Measurements from ENCODE around the genes C1QA and EPHB2.

- PRO-cap = no peak
- RAMPAGE, long total RNA, 2 experiments = no peak in any of the 2 experiments
Measured at GRCh38 chr1:21831121-21831615, 19.1 kb downstream of the LDLRAD2 start.

GRCh38 chr1:21889902-21890311 is 47.2 kb downstream of the HSPG2 start:
- PRO-cap = no peak
- RAMPAGE, long total RNA, 2 experiments = no peak in any of the 2 experiments

DNA sequence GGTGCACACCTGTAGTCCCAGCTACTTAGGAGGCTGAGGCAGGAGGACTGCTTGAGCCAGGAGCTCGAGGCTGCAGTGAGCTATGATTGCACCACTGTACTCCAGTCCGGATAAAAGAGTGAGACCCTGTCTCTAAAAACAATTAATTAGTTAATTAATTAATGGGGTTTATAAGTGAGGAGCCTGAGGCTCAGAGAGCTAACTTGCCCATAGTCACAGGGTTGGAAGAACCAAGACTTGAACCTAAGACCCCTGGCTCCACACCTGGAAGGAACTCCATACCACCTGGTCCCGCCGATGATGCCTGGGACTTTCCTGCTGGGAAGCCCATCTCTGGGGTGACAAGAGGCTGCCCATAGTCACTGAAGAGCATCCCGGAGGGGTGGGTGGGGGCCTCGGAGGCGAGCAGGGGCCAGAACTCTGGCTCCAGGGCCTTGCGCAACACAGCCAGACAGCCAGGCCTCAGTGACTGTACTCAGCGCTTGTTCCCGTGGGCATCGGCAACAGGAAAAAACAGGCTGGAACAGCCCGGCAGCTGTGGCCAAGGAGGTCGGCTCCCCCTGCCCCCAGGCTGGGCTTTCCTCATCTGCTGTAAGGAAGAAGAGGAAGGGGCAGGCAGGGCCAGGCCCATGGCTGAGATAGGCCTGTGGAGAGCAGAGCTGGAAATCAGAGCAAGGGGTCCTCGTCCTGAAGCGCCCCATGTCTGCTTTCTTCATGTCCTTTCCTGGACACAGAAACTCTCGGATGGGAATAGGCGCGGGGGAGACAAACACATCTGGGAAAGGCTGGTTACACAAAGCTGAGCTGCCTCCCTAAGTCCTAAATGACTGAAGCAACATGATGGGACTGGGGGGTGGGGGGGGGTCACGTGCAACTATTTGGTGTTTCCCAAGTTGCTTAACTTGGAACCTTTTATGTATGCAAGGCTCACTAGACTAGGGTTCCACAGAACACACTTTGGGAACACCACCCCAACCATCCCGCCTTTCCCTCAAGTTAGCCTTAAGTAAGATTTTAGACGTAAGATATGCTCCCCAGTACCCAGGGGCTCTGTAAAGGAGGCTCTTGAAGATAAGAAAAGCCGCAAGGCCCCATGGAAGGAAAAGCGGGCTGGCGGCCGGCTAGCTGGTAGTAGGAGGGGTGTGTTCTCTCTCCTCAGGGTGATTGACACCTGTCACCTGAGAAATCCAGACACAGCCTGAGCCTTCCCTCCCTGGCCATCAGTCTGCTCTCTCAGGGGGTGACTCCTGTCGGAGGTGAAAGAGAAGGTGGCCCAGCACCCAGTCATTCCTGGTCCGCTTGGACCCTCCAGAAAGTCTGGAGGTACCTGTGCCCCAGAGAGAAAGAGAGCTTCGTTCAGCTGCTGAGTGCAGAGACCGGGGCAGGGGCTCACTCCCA is 30.7 kb downstream of the HSPG2 start:
- PRO-cap = no peak
- RAMPAGE, long total RNA, 2 experiments = no peak in any of the 2 experiments

GRCh38 chr1:21926586-21926813 is 10.6 kb downstream of the HSPG2 start:
- PRO-cap = no peak
- RAMPAGE, long total RNA, 2 experiments = no peak in any of the 2 experiments

DNA sequence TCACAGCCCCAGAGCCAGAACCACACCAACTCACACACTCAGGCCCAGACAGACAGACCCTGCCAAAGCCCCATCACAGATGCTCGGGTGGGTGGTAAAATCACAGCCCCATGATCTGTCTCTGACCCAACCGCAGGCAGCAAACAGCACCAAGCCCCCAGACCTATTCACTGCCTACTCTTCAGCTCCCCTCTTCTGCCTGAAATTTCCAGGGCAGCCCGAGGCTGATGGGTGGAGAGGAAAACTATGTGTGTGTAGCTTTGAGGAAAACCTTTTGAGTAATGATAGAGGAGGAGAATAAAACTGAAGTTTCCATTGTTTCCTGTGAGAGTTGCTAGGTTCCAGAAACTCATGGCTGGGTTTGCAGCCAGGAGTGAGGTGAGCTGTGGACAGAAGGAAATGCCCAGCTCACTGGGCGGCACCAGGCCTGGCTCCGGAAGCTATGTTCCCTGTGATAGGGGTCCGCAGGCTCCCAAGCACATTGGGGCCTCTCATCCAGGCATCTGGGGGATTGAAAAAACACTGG is 1.5 kb upstream of the HSPG2 start:
- PRO-cap = no peak
- RAMPAGE, long total RNA, 2 experiments = no peak in any of the 2 experiments

GRCh38 chr1:22018965-22019603 is 17.6 kb downstream of the CELA3A start:
- PRO-cap = no peak
- RAMPAGE, long total RNA, 2 experiments = no peak in any of the 2 experiments

DNA sequence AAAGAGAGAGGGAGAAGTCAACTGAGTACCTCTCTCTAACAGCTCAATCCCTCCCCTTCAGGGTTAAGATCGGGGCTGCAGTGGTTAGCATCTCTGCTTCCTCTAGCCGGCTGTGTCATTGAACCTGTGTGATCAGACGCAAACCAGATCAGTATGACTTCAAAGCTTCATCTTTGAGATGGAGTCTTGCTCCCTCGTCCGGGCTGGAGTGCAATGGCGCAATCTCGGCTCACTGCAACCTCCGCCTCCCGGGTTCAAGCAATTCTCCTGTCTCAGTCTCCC is 22.9 kb downstream of the CELA3A start:
- PRO-cap = no peak
- RAMPAGE, long total RNA, 2 experiments = no peak in any of the 2 experiments

DNA sequence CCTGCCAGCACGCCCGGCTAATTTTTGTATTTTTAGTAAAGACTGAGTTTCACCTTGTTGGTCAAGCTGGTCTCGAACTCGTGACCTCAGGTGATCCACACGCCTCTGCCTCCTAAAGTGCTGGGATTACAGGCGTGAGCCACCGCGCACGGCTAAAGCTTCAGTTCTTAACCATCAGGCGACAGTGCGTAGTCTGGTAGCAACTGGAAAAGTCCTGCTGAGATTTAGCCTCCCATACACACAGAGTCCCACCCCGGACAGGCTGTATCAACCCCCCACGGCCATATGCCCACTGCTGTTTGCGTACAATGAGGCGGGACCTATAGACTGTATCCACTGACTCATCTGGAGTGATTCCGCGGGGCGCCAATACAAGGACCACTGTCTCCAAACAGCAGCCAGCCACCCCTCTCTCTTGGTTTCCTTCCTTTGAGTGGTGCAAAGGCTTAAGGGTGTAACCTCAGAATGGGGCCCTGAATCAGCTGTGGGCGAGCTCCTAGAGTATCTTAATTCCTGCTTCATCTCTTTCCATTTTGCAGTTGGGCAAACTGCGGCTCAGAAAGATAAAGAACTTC is 23.4 kb downstream of the CELA3A start:
- PRO-cap = unidirectional peak, plus-strand start at position 184 of the sequence
- RAMPAGE, long total RNA, 2 experiments = no peak in any of the 2 experiments

DNA sequence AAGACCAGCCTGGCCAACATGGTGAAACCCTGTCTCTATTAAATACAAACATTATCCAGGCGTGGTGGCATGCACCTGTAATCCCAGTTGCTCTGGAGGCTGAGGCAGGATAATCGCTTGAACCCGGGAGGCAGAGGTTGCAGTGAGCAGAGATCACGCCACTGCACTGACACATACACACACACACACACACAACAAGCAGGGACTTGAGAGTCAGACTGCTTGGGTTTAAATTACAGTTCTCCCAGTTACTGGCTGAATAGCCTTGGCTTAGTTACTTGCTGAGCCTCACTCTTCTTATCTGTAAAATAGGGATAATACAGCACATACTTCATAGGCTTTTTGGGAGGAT is 23.7 kb downstream of the CDC42 start:
- PRO-cap = no peak
- RAMPAGE, long total RNA, 2 experiments = no peak in any of the 2 experiments

GRCh38 chr1:22093073-22094113 is 40.9 kb downstream of the CDC42 start:
- PRO-cap = no peak
- RAMPAGE, long total RNA, 2 experiments = no peak in any of the 2 experiments

DNA sequence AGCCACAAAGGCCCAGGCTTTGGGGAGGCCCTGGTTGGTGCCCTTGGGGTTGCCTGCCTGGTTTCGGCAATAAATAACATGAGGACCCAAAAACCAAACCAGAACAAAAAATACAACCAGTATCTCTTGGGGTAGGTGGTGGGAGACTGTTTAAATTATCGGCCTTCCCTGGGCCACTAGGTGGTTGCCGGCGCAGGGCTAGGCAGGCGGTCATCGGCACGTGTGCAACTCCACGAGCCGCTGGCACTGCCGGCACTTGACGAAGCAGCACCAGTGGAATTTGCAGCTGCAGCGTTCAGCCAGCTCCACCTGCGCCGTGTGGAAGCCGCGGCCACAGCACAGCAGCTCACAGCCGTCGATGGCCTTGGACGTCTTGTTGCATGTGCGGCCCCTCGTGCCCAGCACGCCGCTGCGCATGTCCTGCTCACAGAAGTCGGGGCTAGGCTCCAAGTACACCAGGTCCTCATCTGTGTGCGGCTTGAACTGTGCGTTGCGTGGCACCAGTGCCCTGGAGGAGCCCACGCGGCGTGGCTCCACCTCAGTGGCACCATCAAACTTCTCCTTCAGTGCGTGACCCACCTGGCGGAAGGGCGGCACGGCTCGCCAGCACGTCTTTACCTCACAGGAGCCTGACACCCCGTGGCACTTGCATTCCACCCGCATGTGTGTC is 22.9 kb downstream of the WNT4 start:
- PRO-cap = no peak
- RAMPAGE, long total RNA, 2 experiments = no peak in any of the 2 experiments

DNA sequence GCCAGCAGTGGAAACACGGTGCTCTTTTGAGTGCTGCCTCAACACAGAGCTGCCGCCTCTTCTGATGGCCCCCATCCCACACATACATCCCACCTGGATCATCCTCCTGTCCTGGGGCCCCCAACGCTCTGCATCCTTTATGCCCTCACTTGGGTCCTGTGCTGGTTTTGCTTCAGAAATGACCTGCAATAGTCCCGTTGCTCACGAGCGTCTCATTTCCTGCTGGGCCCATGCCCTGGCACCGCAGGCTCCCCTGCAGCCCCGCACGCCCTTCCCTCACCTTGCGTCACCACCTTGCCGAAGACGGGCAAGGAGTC is 13.6 kb downstream of the WNT4 start:
- PRO-cap = no peak
- RAMPAGE, long total RNA, 2 experiments = no peak in any of the 2 experiments

GRCh38 chr1:22508988-22509419 is 54.3 kb upstream of the EPHA8 start:
- PRO-cap = unidirectional peak, plus-strand start at chr1:22509274
- RAMPAGE, long total RNA, 2 experiments = no peak in any of the 2 experiments

DNA sequence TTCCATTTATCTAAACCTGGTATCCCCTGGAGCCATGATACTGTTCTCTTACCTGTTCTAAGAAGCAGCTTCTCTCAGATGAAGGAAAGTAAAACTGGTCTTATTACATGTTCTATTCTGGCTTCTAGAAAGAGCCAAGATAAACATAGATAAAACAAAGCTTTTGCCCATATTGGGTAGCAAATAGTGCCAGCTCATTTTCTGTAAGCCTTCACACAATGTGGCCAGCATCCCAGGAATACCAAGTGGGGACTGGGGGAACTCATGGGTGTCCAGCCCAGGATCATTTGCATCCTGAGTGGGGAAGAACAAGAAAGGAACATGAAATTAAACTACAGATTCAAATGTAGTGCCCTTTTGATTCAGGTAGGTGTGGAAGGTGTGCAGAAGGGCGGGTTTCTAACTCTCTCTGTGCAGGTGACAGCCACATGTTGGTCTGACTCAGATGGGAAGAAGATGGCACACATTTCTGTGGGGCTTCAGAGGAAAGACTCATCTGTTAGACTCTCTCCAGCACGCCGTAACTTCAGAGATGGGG is 53.4 kb upstream of the EPHA8 start:
- PRO-cap = bidirectional peak, plus-strand start at position 244 of the sequence, minus-strand start at position 76 of the sequence; unidirectional peak, plus-strand start at position 462 of the sequence
- RAMPAGE, long total RNA, 2 experiments = no peak in any of the 2 experiments

- PRO-cap = no peak
- RAMPAGE, long total RNA, 2 experiments = no peak in any of the 2 experiments
Measured at GRCh38 chr1:22567368-22567813, 4.1 kb downstream of the EPHA8 start.

DNA sequence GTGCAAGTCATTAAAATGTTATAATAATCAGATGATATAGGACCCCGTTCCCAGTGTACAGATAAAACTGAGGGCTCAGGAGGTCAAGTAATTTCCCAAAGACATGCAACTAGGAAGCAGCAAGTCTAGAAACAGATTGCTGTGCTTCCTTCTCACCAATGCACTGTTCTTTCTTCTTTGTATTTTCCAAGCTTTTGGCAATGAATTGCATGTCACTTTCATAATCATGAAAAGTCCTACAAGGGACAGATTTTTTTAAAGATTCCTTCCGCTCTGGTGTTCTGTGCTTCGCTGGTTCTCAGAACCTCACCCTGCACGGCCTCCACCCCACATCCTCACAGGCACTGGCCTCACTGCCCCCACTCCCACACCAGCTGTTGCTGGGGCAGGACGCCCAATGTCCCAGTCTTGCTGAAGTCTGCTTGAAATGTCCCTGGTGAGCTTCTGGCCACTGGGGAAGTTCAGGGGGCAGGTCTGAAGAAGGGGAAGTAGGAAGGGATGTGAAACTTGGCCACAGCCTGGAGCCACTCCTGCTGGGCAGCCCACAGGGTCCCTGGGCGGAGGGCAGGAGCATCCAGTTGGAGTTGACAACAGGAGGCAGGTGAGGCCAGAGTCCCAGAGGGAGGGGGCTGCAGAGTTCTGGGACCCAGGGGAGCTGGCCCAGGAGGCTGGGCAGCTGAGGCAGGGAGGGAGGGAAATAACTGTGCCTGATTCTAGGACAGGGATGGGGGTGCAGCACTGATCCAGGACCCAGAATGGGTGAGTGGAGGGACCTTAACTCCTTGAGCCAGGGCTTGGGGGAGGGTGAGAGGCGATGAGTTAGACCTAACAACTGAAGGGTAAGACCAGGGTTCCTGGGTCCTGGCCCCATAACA is at the start of gene C1QA:
C1QA (plus strand) TSS at position 527 of the 875 bp plus-strand sequence.
- PRO-cap = no peak
- RAMPAGE, long total RNA, 2 experiments = start-site peak on the plus strand in 2 of 2 experiments, centred at positions 546 to 575 of the sequence, 130 to 405 reads per replicate

DNA sequence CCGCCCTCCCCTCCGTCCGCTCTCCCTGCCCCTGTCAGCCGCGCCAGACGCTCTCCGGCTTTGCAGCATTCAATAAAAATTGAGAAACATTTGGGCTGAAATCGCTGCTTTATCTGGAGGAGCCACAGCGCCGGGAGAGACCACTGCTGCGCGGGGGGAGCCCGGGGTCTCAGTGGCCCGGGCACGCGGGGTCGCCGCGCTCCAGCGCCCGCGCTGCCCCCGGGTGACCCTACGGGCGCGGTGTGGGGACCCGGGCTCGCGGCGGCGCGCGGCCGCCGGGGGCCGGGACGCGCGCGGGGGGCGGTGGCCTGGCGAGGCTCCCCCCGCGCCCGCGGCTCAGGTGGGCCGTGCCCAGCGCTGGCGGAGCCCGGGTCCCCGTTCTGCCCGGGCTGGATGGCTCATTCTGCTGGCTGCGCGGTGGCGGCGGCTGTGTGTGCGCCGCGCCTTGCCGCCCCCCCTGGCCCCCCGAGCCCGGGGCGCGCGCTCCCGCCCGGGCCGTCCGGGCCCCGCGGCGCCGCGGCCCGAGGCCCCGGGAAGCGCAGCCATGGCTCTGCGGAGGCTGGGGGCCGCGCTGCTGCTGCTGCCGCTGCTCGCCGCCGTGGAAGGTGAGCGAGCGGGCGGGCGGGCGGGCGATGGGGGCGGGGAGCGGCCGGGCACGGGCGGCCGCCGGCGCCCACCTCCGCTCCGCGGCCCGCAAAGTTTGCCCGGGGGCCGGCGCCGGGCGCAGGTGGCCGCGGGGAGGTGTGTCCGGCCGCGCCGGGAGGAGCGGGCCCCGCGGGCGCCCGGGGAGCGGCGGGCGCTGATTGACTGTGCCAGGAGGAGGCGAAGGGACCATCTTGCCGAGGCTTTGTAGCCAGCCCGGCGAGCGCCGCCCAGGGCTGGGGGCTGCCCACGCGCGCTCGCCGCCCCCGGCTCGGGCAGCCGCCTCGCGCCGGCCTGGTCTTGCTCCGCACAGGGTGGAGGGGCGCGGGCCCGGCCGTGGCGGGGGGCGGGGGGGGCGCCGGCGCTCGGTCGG is at the start of gene EPHB2:
EPHB2 (plus strand) TSS at position 401 of the 1,015 bp plus-strand sequence.
- PRO-cap = bidirectional peak, plus-strand start at position 401 of the sequence, minus-strand start at position 81 of the sequence
- RAMPAGE, long total RNA, 2 experiments = no peak in any of the 2 experiments

- PRO-cap = bidirectional peak, plus-strand start at chr1:23177942, minus-strand start at chr1:23177941
- RAMPAGE, long total RNA, 2 experiments = no peak in any of the 2 experiments
Measured at GRCh38 chr1:23177201-23178316, 39.7 kb downstream of the HTR1D start.

DNA sequence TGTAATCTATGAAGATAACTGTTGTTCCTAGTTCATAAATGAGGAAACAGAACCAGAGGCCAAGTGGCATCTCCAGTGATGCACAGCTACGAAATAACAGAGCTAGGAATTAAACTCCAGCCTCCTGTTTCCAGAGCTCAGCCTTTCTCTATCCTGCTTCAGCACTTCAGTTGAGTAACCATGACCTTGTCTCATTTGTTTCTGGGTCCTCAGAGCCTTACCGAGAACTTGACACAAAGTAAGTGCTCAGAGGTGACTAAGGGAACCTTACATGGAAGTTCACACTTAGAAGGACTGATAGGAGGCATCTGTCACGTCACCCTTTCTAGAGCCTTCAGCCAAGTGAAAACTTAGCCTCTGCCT is 39.0 kb downstream of the HTR1D start:
- PRO-cap = no peak
- RAMPAGE, long total RNA, 2 experiments = no peak in any of the 2 experiments

DNA sequence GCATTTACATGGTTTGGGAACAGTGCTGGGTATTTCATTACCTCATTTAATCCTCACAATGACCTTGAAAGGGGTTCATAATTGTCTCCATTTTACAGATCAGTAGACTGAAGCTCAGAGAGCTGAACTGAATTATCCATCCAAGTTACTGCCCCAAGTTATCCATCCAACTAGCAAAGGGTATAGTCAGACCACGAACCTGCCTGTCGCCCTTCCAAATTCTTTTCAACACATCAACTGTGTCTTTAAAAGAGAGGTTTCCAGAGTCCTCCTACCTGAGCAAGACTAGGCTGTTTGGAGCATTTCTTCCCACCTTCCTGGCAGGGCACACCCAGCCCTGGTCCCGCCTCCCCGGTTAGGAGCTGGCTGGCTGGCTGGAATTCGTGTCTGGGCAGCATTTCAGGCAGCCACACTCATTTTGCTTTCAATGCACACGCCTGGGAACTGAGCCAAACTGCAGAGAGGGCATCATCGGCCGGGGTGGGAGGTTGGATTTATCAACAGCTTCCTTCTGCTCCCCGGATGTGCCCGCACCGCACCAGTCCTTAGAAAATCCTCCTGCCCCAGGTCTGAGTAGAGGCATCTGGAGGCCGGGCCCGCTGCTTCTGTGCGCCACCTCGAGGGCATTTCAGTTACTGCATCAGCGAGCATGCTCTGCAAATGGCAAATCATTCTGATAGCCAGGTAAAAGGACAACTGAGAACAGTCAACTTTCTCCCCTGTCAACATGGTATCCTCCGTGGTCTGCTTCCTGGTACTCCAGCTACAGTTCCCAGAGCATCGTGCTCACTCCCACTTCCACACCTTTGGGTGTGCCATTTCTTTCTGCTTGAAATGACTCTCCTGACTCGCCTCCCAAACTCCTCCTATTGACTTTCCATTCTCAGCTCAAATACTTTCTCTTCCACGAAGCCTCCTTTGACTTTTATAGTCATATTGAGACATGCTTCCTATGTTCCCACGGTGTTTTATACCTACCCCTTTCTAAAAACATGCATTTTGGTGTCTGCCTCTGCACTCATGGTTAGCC is 20.7 kb downstream of the TCEA3 start:
- PRO-cap = bidirectional peak, plus-strand start at position 576 of the sequence, minus-strand start at position 286 of the sequence
- RAMPAGE, long total RNA, 2 experiments = no peak in any of the 2 experiments

Measured in prostate gland (tissue), 2 donors.